Cerebral cortex (tissue), 2 donors: ENCODE measurements around the gene SNX1.

DNA sequence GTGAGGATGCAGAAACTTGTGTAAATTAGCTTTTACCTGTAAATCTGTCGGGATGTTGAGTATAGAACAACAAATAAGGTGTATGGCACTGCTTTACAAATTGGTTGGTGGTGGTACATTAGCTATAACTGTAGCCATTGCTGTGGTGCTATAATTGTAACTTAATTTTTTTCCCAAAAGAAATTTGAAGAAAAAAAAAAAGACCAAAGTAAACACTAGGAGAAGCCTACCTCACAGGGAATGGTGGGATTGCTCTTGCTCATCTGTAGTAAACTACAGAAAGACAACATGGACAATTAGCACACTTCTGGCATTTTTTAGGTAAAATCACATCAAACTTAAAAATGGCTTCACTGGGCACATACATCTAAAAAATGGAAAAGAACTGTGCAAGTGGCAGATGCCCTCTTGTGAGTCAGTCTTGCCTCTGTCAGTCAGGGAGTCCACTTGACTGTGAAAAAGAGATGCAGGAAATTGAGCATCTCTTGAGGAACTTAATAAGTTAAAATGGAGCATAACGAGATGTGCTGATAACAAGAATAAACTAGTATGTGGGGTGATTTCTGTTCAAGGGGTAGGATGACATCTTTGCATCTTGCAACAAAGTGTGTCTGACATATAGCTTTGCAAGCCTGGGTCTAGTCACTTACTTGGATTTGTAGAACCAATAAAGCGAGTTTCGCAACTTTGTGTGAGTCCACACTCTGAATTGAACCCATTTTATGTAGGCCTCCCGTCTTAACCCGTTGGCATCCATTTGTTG, 2.0 kb downstream of the USP3 start:
- PRO-cap, 2 experiments: no peak in any of the 2 experiments

DNA sequence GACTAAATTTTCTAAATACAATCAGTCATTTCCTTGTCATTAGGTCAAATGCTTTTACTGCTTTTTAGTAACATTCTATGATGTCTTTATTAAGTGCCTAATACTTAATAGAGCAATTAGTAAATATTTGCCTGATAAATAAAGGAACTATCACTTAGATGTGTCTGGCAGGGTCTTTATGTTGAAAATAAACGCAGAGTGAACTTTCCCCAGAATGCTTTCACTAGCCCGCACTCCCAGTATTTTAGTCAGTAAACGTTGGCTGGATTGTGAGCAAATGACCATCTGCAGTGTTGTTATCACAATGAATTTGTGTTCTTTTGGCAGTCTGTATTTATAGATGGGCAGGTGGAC, 4.8 kb downstream of the USP3 start:
- PRO-cap, 2 experiments: no peak in any of the 2 experiments

GRCh38 chr15:63550769-63551588, 46.2 kb upstream of the FBXL22 start:
- PRO-cap, 2 experiments: no peak in any of the 2 experiments

DNA sequence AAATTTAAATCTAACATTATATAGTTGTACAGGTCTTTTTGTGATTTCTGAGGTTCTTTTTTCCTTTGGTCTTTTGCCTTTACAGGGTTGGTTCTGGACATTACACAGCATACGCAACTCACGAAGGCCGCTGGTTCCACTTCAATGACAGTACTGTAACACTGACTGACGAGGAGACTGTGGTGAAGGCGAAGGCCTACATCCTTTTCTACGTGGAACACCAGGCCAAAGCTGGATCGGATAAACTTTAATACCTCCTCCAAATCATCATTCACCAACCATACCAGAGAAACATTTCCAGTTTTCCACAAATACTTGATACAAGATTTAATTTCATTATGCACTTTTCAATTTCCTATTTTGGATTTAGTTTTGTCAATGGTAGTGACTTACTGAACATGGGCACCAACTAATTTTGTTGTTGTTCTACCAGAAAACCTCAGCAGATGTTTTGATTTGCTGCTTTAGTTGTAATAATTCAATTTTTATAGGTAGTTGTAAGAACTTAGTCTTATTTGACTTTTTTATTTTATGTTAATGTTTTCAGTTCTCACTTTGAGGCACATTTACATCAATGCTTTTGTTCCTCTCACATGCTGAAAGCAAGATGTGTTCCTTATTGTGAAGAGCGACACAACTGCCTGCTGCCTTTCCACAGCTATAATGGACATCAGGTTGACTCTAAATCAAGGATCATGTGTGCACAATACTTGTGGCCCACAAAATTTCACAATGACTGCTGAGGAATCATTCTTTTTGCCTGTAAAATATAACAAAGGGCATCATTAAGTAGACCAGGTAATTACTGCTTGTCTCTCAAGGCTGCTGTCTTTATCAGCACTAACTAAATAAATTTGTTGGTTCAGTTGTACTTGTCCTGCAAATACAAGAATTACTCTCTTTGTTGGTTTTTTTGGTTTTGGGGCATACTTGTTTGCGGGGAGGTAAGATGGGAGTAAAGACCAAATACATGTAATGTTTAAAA, 6.3 kb upstream of the FBXL22 start:
- PRO-cap, 2 experiments: no peak in any of the 2 experiments

DNA sequence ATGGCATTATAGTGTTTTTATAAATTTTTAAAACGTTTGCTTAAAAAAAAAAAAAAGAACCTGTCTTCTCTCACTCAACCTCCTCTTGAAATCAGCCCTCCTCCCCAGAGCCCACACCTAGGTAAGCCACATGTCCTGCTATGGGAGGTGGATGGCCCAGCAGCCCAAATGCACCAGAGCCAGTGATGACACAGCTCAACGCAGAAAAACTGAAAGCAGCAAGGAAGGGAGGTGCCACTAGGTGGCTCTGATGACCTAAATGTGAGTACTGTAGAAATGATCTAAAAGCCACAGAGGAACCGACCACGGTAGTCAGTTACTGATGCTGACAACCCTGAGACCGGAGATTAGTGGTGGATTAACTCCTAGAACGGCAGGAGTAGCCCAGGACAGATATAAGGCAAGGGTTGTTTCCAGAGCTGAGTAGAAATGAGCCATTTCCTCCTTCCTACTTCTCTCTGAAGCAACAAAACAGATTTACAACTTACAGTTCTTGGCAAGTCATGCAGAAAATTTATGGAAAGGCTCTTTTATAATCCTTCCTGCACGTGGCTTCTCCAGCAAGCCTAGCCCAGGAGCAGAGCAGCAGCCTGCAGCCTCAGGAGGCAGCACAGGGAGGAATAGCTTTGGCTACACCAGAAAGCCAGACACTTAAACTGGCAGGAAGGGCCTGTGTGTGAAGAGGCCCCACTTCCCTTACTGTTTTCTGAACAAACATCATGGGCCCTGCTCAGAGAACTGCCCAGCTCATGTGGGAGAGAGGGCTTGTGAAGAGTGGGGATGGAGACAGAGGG, 13.1 kb downstream of the FBXL22 start:
- PRO-cap, 2 experiments: peak in 1 of 2 experiments; most common plus-strand start position 284 of the sequence (in 1)

DNA sequence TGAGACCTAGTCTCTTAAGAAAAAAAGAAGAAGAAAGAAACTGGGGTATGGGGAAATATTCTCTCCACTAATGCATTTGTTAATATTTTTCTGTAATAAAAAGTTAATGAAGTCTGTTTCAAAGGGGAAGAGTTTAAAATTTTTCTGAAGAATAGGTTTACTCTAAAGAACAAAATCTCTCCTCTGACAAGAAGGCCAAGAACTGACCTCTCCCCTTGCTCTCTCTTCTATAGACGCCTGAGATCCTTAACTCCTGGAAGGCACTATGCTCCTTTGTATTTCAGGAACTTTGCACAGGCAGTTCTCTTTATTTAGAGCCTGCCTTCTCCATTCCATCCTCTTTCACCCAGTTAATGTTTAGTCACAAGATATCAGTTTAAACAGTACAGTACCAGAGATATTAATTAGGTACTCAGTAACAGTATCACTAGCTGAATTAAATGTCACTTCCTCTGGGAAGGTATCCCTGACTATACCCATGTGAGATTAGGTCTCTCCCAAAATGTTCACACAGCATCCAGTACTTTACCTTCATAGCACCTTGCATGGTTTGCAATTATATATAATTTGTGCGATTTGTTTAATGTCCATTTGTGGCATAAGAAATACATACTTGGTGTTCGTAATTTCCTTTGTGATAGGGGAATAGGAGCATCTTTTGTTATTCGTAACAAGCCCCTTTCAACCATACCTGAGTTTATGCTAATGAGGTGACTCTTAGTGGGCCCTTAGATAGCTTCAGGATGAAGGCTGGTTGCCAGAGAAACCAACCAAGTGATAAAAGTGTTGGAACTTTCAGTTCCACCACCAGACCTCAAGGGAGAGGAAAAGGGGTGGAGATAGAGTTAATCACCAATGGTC, 33.4 kb downstream of the HERC1 start:
- PRO-cap, 2 experiments: no peak in any of the 2 experiments

- PRO-cap, 2 experiments: no peak in any of the 2 experiments
These were observed 103.6 kb downstream of the DAPK2 start for GRCh38 chr15:63942604-63943249.

DNA sequence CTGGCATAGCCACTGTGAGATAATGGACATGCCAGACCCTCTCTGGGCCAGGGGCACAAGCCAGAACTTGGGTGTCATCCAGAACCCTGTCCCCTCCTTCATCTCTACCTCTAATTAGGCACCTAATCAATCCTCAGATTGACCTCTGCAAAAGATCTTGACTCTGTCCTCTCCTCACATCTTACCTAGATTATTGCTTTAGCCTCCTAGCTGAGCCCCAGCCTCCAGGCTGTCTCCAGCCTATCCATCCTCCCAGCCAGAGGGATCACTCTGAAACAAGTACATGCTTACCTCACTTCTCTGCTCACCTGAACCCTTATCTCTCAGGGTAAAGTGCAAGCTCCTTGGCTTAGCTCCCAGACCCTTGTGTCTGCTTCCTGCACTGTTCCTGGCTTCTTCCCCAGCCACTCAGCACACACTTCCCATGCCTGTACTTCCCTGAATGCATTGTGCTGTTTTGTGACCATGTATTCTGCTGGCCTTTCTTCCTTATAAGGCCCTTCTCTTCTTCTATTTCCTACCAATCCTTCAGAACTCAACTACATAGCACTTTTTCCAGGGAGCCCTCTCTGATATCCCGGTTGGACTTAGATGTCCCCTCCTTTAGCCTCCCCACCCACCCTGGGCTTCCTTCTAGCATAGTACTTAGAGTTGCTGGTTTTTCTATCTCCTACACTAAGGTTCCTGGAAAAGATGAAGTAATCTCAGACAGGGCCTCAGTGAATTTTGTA, 76.2 kb downstream of the DAPK2 start:
- PRO-cap, 2 experiments: no peak in any of the 2 experiments

GRCh38 chr15:63983585-63983954, 62.7 kb downstream of the DAPK2 start:
- PRO-cap, 2 experiments: no peak in any of the 2 experiments

- PRO-cap, 2 experiments: no peak in any of the 2 experiments
These were observed 60.9 kb downstream of the DAPK2 start for GRCh38 chr15:63985026-63986131.

DNA sequence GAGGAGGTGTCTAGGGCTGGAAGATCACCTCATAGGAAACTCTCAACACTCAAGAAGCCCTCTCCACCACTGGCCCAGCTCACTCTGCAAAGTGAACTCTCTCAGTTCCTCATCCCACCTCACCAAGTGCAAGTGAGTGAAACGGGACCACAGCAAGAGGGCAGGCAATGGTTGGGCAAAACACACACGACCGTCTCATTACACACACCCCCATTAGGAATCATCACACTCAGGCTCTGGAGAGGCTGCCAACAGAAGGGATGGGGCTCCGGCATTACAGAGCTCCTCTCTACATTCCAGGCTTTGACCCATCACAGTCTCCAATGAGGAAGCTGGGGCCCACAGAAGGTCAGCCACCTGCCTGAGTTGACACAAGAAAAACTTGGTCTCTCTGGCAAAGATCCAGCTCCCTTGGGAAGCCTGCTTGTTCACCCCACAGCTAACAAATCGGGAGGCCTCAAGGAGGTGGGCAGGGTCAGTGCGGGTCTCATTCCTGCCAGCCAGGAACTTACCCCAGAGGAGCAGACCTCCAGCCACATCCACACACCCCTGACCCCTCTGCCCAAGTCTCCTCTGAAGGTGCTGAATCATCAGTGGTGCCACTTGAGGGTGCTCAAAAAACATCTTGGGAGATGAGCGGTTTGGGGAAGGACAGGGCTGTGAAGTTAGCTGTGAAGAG, 1.5 kb downstream of the DAPK2 start:
- PRO-cap, 2 experiments: no peak in any of the 2 experiments

- PRO-cap, 2 experiments: peak in 1 of 2 experiments; most common plus-strand start chr15:64095982 (in 1); most common minus-strand start chr15:64095824 (in 1)
These were observed at the start of gene SNX1 for GRCh38 chr15:64095621-64096229. Gene SNX1, plus strand, starts transcription at chr15:64095982.

DNA sequence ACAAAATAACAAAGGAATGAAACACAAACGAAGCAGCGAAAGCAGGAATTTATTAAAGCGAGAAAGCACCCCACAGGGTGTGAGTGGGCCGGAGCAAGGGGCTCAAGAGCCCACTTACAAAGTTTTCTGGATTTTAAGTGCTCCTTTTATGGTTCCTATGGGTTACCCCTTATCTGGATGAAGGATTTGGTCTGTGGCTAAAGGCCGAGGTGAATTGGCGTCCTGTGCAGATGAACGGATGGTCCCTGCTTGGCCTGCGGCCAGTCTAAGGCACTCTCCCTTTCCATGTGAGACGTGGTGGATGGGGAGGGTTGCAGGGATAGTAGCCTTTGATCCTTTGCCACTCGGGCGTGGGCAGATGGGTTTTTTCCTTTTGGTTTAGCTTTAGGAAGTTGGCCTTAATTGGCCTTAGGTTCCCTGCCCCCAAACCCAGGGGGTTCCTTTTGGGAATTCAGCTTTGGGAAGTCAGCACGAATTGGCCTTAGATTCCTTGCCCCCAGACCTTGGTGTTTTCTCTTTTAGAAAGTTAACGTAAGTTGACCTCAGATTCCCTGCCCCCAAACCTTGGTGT, 1.2 kb downstream of the SNX1 start:
- PRO-cap, 2 experiments: no peak in any of the 2 experiments

GRCh38 chr15:64110987-64111485, 15.3 kb downstream of the SNX1 start:
- PRO-cap, 2 experiments: no peak in any of the 2 experiments

DNA sequence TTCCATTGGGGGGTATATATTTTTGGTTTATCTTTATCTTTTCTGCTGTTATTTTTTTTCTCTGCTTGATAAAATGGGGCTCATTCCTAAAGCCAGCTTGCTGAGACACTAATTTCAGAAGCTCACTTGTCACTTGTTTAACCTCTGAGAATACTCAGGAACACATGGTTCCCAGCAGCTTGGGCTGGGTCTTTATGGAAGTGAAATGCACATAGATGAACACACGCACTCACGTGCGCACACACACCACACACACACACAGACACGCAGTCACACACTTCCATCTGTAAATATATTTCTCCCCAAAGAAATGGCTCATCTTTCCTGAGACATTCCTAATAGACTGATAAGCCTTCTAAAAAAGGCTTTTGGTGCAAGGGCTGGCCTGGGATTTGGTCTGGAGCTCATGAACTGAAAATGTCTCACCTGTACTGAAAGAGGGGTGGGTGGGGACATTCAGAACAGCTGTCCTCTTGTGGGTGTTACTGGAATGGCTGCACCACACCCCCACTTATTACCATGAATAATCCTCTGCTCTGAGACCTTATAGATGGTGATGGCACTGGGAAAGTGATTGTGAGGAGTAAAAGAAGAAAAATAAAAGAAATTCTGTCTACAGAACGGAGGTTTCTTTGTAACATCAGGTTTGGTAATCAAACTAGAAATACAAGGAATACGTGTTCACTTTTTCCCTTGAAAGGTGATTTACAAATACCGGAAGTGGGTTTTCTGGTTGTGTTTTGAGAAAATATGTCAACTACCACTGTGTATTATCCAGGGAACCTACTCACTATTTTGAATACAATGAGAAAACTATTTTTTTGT, 3.7 kb upstream of the PPIB start:
- PRO-cap, 2 experiments: no peak in any of the 2 experiments

GRCh38 chr15:64355137-64355931, 639 bp downstream of the CSNK1G1 start:
- PRO-cap, 2 experiments: no peak in any of the 2 experiments

GRCh38 chr15:64529307-64529896, 69.0 kb downstream of the ZNF609 start:
- PRO-cap, 2 experiments: no peak in any of the 2 experiments

- PRO-cap, 2 experiments: no peak in any of the 2 experiments
These were observed 152.7 kb downstream of the RBPMS2 start for GRCh38 chr15:64622487-64623284.

DNA sequence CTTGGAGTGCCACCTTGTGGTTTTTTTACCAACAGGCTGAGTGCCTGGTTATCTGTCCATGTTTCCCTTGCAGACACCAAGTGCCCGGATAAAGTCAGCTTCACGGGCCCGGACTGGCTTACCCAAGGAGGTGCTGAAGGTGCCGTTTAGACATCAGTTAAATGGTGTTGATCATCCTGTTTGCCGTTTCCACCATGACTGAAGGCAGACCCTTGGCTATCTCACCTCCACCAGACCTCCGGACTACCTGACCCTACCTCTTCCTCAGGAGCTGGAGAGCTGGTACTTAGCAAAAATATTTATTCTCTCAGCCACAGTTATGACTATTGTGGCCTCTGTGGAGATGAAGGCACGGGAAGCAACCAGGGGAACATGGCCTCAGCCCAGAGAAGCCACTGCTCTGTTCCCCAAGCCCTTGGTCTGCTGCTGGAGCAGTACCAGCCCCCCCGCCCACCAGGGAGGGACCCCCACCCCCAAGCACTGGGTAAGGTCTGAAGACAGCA, 93.7 kb downstream of the RBPMS2 start:
- PRO-cap, 2 experiments: no peak in any of the 2 experiments

GRCh38 chr15:64840697-64841142, 995 bp upstream of the PLEKHO2 start:
- PRO-cap, 2 experiments: no peak in any of the 2 experiments